Left colon (tissue), 1 donor: ENCODE measurements around a stretch of chr6.

- PRO-cap, result no peak
Observed at GRCh38 chr6:107665329-107665805, 158.7 kb downstream of the SCML4 start.

DNA sequence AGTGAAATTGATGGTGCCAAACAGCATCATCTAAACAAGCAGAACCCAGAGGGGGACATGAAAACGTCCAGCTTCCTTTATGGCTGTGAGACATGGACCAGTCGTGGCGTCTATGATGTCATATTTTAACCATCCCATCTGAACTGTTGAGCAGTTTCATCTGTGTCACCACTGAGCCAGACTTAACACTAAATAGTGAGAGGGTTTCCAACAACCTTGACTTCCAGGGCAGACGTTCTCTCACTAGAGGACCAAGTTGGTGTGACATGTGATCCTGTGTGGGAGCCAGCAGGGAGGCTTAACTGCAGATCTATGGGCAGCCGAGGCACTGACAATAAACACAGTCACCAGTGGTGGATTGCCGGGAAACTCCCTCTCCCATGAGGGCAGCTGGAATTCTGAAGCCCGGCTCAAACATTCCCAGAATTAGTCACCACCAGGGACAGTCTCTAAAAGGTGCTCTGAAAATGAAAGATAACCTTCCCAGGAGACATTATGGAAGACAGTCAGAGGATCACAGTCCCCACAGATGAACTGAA, 12.3 kb downstream of the SCML4 start:
- PRO-cap, result no peak

- PRO-cap, result no peak
Observed at GRCh38 chr6:107868623-107869529, 44.8 kb upstream of the SCML4 start.

DNA sequence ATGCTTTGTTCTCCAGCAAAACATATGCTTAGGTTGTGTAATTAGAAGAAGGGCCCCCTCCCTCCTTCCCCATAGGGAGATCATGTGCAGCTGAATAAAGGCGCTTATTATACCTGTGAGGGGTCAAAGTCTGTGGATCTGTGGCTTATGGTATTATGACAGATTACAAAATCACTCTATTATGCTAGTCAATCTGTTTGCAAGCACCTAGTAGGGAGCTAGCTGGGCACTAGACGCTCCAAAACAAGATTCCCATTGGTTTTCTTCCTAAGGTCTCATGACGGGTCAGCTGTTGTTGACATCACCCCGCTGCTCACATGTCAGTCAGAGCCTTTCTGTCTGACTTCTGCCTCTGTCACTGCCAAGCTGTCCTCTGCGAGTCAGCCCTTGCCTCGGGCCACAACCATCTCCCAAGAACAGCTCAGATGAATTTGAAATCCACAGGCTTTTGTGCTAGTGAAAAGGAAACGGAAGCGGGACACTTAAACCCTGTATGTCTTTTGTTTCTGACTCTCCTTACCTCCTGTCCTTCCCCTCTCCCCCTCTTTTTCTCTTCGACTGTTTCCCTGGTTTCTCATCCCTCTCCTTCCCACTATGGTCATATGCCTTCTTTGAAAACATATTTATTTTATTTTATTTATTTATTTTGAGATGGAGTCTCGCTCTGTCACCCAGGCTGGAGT, 44.9 kb upstream of the SEC63 start:
- PRO-cap, result unidirectional peak, plus-strand start at position 327 of the sequence

- PRO-cap, result no peak
Observed at GRCh38 chr6:108211511-108212229, 45.8 kb downstream of the NR2E1 start.

GRCh38 chr6:108564883-108565862, 4.5 kb downstream of the FOXO3 start:
- PRO-cap, result no peak

- PRO-cap, result no peak
Observed at GRCh38 chr6:108582097-108582733, 21.5 kb downstream of the FOXO3 start.

GRCh38 chr6:108590666-108591904, 30.4 kb downstream of the FOXO3 start:
- PRO-cap, result no peak

- PRO-cap, result no peak
Observed at GRCh38 chr6:108596707-108597168, 36.0 kb downstream of the FOXO3 start.

DNA sequence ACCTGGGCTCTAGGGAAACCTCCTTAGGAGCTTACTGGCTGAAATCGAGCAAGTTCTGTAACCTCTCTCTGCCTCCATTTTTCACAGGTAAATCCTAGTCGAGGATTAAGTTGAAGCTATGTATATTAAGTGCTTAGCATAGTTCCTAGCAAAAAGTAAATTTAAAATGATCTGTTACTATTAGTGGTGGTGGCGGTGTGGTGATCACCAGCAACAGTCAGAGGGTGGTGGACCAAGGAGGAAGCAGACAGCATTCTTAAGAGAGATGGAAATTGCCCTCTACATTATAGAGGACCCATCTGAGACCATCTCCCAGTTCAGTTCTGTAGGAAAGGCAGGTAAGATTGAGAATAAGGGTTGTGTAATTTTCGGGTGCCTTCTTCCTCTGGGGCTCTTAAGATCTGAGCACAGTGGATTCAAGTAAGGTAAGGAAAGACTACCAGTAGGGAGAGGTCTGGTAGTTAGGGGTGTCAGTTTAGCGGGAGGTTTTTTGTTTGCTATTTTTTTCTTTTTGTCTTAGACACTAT, 68.3 kb downstream of the FOXO3 start:
- PRO-cap, result no peak

- PRO-cap, result no peak
Observed at GRCh38 chr6:108636266-108636950, 75.7 kb downstream of the FOXO3 start.

GRCh38 chr6:108685957-108686425, 125.3 kb downstream of the FOXO3 start:
- PRO-cap, result no peak

GRCh38 chr6:108841044-108841513, 7.1 kb upstream of the ARMC2 start:
- PRO-cap, result unidirectional peak, minus-strand start at chr6:108841374; bidirectional peak, plus-strand start at chr6:108841734, minus-strand start at chr6:108841431

DNA sequence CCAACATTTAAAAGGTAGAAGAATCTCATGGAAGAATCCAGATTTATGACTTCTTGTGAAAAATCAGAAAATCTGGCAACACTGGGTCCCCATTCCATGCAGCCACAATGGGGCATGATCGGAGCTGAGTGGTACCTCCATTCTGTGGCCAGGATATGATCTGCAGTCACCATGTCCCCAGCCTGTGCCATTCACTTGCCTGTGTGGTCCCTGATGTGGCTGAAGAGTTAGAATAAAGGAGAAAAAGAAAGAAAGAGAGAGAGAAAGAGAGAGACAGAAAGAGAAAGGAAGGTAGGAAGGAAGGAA, 22.0 kb downstream of the ARMC2 start:
- PRO-cap, result no peak

DNA sequence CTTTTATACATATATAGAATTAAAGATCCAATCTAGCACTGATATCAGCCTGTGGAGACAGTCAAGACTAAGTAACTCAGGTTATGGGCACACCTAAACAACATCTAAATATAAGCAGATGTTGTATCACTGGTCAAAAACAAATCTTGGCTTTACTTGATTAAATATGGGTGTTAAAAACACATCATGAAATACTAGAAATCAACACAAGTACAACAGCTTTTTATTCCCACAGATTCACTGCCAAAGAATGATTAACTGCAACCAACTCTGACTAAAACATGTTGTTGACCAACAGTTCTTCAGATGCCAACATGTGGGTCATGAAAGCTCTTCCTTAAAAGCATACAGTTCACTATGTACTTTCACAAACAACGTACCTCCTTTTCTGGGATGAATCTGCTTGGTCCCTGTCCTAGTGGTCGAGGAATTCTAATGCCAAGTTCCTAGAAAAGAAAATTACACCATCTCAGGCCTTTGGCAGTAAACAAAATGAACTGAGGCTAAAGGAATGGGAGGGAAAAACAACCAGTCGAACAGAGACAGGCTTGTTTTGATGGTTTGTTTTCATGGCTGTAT, 92.7 kb downstream of the SESN1 start:
- PRO-cap, result no peak

- PRO-cap, result no peak
Observed at GRCh38 chr6:109013386-109014143, 81.1 kb downstream of the SESN1 start.

GRCh38 chr6:109094158-109094716, 409 bp downstream of the SESN1 start:
- PRO-cap, result bidirectional peak, plus-strand start at chr6:109094579, minus-strand start at chr6:109094473

DNA sequence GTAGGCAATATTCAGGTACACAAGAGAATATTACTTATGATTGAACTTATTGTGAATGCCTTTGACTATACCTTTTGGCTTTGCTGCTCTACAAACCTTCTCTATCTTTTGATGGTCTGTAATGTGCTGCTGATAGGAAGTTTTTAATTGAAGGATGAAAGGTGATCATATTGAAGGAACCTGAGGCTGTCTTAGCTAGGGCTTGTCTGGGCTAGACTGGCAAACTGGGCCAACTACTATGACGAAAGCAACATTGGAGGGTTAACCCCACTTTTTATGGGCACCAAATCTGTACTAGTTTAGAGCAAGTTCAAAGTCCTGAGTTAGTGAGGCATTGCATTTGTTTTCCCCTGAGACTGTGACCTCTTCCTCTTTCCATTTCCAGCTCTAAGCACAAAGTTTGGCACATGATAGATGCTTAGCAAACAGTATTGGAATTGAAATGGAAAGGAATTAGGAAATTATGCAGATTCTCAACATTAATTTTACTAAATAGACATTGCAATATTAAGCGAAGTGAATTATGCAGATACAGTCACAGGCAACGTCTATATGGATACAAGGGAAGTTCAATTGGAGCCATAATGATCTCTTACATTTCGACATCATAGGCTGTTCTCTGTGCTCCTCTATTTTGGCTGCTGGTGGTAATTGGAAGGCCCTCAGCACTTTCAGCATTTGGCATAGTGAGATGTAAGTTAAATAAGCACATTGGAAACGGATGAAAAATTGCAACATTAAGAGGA, 22.1 kb downstream of the CEP57L1 start:
- PRO-cap, result no peak

GRCh38 chr6:109300031-109300740, 82.1 kb downstream of the CD164 start:
- PRO-cap, result no peak

- PRO-cap, result bidirectional peak, plus-strand start at chr6:109318592, minus-strand start at chr6:109318275; unidirectional peak, plus-strand start at chr6:109318634; unidirectional peak, plus-strand start at chr6:109318738
Observed at GRCh38 chr6:109318069-109318986, 63.9 kb downstream of the CD164 start.